ENCODE results near the genes PTPRS, RPL36 and VMAC.

GRCh38 chr19:5034754-5035624 is 66.1 kb downstream of the KDM4B start:
- PRO-cap, 2 experiments = no peak in any of the 2 experiments

- PRO-cap, 2 experiments = no peak in any of the 2 experiments
Observed at GRCh38 chr19:5110430-5110947, 141.6 kb downstream of the KDM4B start.

- PRO-cap, 2 experiments = no peak in any of the 2 experiments
Observed at GRCh38 chr19:5143963-5144582, 175.2 kb downstream of the KDM4B start.

GRCh38 chr19:5298455-5298783 is 42.2 kb downstream of the PTPRS start:
- PRO-cap, 2 experiments = no peak in any of the 2 experiments

- PRO-cap, 2 experiments = no peak in any of the 2 experiments
Observed at GRCh38 chr19:5322031-5322657, 18.5 kb downstream of the PTPRS start.

DNA sequence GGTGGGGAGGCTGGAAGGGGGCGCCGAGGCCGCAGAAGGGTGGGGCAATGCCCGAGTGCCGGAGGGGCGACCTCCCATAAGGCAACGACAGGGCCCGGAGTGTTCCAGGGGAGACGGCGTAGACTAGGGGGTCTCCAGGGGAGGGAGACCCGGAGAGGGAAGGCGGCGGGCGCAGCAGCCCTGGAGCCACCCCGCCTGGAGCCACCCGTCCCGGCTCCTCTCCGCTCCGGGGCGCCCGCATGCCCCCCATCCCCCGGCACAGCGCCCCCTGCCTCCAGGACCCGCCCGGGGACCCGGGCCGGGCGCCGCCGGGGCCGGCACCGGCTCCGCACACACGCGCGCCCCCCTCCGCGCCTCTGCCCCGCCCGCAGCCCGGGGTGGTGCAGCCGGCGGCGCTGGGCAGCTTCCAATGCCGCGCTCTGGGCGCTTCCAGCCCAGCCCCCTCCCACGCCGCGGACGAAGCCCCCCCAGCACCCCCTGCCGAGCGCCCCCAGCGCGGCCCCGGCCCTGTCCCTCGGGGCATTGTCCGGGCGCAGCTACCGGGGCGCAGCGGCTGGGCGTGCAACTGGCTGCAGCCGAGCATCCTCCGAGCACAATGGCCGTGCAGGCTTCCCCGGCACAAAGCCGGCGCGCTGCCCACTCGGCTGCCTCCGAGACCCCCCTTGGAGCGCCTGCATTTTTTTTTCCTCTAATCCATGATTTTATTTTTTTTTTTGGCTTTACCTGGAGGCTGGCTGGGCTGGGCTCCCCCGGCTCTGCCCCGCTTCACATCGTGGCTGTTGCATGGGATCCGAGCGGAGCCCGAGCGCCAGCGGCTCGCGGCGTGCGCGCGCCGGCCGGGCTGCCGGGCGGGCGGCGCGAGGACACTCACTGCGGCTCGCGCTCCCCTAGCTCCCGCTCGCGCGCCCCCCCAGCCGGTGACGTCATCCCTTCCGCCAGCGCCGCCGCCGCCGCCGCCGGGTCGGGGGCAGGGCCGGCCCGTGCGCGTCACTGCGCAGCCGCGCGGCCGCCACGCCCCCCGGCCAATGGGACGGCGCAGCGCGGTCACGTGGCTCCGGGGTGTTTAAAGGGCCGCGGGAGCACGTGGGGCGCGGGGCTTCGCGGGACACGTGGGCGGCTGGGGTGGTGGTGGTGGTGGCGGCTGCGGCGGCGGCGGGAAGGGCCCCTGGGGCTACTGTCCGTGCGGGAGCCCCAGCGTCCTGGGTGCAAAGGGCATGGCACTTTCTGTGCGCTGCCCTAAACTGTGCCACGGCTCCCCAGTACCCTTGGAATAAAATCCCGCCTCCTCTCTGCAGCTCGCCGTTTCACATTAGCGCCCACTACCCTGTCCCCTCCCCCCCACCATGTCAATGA is at the start of gene PTPRS:
Gene PTPRS (minus strand): TSS at position 872 of the 1,353 bp plus-strand sequence.
- PRO-cap, 2 experiments = peak in 1 of 2 experiments; most common minus-strand start position 919 of the sequence (in 1)

DNA sequence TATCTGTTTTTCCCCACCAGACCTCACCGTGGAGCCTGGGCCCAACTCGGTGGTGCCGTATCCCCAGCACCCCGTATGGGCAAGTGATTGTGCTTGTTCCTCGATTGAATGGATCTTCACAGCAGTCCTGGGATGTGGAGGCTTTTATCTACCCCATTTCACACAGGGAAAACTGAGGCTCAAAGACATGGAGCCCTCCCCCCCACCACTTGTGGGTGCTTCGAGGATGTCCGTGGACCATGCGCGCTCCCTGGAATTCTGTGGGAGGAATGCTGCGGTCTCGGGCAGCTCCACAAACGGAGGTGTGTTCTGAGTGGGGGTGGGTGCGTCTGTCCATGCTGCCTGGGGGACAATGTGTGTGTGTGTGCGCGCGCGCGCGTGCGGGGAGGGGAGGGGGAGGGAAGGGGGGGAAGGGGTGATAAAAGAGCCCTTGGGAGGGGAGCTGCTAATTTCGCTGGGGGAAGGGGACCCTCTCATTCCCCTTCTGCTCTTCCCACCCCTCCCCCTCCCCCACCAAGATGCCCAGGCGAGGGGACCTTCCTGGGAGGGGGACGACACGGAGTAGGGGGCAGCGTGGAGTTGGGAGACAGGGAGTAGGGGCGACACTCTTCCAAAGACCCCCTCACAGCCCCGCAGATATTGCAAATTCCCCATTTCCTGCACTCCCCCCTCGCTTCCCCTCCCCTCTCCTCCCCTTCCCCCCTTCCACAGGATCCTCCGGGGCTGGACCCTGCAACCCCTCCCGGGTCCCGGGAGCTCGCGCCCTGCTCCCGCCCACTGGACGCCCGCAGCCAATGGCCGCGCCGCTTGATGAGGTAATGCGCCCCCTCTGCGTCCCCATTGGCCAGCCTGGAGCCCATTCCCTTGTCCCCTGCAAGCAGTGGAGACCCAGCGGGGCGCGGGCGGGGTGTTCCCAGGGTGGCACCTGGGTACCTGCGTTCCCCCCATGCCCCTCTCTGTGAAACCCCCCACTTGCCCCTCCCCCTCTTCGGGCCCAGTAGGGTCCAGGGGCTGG is 18.9 kb upstream of the ZNRF4 start:
- PRO-cap, 2 experiments = no peak in any of the 2 experiments

DNA sequence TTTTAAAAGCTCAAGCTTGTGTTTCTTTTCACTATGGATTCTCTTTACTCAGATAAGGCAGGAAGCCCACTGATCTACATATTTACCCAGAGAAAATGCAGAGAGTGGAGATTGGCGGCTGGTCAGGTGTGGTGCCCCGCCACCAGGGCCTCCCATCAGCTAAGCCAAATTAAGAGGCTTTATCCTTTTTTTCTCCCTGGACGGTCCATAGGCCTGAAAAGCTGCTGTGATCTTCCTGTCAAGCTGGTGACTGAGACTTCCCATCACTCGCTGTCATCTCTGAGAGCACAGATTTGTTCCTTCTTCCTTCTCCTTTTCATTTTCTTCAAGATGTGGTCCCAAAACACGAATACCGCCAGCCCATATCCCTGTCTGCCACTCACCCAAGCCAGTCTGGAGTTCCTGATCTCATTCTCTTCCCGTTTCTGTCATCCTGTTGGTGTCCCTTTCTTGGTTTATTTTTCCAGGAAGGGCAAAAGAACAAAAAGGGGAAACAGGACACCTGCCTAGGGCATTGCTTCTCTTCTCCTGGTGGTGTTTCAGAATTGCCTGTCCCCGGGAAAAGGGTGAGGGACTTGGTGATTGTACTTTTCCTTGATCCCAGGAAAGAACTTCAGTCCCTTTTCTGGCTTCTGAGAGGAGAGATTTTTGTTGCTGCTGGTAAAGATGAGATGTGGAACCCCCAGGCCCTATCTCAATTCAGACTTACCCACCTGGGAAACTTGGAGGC is 2.0 kb downstream of the SAFB start:
- PRO-cap, 2 experiments = no peak in any of the 2 experiments

- PRO-cap, 2 experiments = no peak in any of the 2 experiments
Observed at GRCh38 chr19:5652865-5653597, 27.3 kb downstream of the MICOS13 start.

- PRO-cap, 2 experiments = peak in 2 of 2 experiments; most common plus-strand start chr19:5690296 (in 2); most common minus-strand start chr19:5690127 (in 1)
Observed at GRCh38 chr19:5689893-5690397, at the start of gene RPL36. RPL36 (plus strand) TSS chr19:5690295.

- PRO-cap, 2 experiments = no peak in any of the 2 experiments
Observed at GRCh38 chr19:5713029-5713381, 6.9 kb downstream of the LONP1 start.

- PRO-cap, 2 experiments = no peak in any of the 2 experiments
Observed at GRCh38 chr19:5892107-5892707, 11.4 kb downstream of the NDUFA11 start.

DNA sequence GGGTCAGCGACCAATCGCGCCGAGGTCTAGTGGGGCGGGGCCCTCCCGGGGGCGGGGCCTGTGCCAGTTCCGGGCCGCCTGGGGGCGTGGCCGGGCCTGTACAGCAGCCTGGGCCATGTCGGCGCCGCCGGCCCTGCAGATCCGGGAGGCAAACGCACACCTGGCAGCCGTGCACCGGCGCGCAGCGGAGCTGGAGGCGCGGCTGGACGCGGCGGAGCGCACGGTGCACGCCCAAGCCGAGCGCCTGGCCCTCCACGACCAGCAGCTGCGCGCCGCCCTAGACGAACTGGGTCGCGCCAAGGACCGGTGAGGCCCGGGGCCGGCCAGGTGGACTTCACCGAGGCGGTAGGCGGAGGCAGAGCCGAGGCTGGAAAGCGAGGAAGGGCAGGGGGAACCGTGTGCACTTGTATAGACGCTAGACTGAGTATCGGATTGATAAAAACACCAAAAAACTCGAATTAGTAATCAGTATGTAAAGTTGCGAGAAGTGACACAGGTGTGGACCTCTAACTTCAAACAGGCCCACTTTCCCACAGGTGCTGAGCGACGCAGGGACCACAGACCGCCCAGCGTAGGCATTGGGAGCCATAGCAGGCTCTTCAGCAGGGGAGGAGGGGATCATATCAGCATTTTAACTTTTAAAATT is at the start of gene VMAC:
Gene VMAC (plus strand): TSS at position 97 of the 646 bp plus-strand sequence.
- PRO-cap, 2 experiments = peak in 2 of 2 experiments; most common plus-strand start position 66 of the sequence (in 1)

DNA sequence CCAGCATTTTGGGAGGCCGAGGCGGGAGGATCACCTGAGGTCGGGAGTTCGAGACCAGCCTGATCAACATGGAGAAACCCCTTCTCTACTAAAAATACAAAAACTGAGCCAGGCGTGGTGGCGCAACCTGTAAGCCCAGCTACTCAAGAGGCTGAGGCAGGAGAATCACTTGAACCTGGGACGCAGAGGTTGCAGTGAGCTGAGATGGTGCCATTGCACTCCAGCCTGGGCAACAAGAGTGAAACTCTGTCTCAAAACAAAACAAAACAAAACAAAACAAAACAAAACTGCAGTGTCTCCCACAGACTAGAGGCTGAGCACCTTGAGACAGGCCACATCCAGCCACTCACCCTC is 16.5 kb downstream of the RANBP3 start:
- PRO-cap, 2 experiments = no peak in any of the 2 experiments

- PRO-cap, 2 experiments = no peak in any of the 2 experiments
Observed at GRCh38 chr19:5966056-5966775, 11.7 kb downstream of the RANBP3 start.

- PRO-cap, 2 experiments = no peak in any of the 2 experiments
Observed at GRCh38 chr19:5998307-5998825, 20.4 kb upstream of the RANBP3 start.

DNA sequence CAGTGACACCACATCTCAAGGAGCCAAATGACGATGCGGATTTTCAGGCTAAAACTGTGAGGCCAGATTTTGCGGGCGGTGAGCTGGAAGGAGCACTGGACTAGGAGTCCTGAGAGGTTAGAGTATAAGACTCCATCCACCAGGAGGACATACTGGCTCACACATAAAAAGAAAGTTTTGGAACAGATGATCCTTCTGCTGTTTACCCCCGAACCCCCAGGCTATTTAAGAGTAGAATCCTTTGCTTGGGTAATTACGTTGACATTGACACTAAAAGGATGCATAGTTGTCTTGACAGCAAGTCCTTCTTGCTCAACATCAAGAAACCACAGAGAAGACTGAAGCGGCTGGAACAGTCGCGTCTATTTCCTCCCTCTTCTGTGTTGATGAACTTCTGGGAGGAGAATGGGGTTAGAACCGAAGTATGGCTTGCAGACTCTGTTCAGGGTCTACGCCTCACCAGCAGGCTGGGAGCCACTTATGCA is 42.2 kb upstream of the RANBP3 start:
- PRO-cap, 2 experiments = no peak in any of the 2 experiments

- PRO-cap, 2 experiments = no peak in any of the 2 experiments
Observed at GRCh38 chr19:6022055-6022732, 44.3 kb upstream of the RANBP3 start.

DNA sequence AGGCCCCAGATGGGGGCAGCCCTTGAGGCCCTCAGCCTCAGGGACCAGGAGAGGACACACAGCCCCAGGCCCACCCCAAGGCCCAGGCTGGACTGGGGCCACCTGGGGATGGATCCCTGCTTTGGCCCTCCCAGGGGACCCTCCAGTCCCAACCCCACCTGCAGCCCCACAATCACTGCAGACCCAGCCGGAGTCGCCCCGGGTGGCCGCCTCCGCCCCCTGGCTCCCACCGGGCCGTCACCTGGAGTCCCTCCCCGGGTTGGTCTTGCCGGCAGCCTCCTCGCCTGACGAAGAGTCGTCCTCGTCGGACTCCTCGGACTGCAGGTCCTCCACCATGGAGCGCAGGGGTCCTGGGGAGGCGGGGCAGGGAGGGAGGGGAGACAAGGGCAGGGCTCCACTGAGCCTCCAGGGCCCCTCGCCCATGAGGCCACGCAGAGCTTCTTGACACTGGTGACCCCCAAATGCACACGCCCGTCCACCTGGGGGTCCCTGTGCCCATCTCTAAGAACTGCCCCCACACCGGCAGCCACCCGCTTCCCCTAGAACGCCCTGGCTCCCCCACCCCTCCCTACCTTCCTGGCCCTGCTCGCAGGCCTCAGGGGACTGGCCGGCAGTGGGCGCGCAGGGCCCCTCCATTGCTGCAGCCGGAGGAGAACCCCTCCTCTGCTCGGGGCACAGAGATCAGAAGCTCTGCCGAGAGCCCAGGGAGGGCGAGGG is 63.5 kb downstream of the MLLT1 start:
- PRO-cap, 2 experiments = no peak in any of the 2 experiments

- PRO-cap, 2 experiments = peak in 1 of 2 experiments; most common plus-strand start chr19:6232971 (in 1)
Observed at GRCh38 chr19:6232658-6233049, 47.1 kb downstream of the MLLT1 start.